Ishikawa (cell line): ENCODE data around the gene MDM2.

GRCh38 chr12:68368090-68368333, 35.9 kb upstream of the MDM1 start:
- RRBS: no CpG with 5 or more reads among the region's 2 CpGs

GRCh38 chr12:68441919-68442767, 110.0 kb upstream of the MDM1 start:
- RRBS: no CpG with 5 or more reads among the region's 10 CpGs

- RRBS: no CpG with 5 or more reads among the region's 1 CpG
These were observed 127.9 kb upstream of the RAP1B start for GRCh38 chr12:68482566-68483345.

- RRBS: no CpG with 5 or more reads among the region's 14 CpGs
These were observed 1.5 kb upstream of the MDM2 start for GRCh38 chr12:68806444-68806937.

DNA sequence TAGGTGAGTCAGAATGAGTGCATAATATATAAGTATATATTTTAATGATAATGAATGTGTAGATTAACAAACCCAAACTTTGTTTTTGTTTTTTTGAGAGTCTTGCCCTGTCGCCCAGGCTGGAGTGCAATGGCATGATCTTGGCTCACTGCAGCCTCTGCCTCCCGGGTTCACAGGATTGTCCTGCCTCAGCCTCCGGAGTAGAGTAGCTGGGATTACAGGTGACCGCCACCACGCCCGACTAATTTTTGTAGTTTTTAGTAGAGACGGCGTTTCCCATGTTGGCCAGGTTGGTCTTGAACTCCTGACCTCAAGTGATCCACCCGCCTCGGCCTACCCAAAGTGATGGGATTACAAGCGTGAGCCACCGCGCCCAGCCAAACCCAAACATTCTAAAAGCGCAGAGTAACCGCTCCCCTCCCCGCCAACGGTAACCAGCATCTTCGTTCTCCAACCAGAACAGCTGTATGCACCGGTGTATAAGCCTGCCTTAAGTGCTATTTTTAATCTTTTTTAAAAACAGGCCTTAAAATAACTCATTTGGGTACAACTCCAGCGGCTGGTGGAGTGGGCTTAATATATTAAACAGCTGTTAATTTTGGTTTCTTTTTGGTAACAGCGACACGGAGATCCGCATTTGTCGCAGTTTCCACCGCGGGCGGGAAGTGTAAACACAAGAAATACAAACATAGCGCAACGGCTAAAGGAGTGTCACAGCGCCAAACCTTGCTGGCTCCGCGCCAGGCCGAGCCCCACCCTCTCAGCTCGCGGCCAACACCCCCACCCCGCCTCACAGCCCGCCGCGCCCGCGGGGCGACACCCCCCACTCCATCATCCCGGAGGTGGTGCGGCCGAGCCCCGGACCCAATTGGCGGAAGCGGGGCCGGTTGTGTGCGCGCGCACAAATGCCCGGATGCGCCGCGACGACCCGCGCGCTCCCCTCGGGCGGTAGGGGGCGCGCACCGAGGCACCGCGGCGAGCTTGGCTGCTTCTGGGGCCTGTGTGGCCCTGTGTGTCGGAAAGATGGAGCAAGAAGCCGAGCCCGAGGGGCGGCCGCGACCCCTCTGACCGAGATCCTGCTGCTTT, at the start of gene MDM2:
TSS of gene MDM2 (plus strand) at position 954 of the 1,086 bp plus-strand sequence.
- RRBS: no CpG with 5 or more reads among the region's 75 CpGs

DNA sequence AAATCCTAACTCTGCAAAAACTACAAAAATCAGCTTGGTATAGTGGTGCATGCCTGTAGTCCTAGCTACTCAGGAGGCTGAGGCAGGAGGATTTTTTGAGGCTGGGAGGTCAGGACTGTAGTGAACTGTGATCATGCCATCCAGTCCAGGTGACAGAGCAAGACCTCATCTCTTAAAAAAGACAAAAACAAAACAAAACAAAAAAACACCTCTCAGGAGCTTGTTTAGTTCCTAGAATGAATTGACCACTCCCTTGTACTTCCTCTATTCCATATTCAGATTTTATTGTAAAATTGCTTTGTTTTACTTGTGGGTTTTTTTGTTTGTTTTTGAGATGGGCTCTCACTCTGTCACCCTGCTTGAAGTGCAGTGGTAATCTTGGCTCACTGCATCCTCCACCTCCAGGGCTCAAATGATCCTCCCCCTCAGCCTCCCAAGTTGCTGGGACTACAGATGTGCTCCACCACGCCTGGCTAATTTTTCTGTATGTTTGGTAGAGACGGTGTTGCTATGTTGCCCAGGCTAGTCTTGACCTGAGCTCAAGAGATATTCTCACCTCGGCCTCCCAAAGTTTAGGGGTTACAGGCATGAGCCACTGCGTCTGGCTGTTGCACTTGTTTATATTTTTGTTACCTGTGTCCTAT, 13.7 kb downstream of the MDM2 start:
- RRBS: no CpG with 5 or more reads among the region's 4 CpGs

- RRBS: no CpG with 5 or more reads among the region's 3 CpGs
These were observed 132.1 kb upstream of the CPM start for GRCh38 chr12:69065077-69065470.

DNA sequence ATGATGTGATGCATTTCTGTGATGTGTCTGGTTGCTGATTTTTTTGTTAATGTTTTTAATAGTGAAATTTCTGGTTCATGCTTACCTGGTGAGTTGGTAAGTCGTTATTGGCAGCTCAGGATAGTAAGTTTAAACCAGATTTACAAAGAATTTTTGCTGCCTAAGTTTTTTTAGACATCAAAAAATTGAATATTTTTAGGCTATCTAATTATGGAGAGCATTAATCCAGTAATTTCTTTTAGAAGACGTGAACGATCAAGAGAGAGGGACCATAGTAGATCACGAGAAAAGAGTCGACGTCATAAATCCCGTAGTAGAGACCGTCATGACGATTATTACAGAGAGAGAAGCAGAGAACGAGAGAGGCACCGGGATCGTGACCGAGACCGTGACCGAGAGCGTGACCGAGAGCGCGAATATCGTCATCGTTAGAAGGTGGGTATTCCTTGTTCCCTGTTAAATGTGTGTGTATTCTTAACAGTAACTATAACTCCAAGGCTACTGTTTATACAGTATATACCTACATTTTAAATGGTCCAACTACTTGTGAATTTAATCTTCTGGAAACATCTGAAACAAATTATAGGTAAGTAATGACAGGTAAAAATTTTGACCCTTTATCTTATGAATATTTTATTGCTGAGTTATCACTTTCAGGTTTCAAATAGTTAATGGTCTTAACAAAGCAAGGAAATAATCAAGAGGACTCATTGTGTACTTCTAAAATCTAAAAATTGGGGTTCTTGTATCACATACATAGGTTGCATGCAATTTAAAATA, 22.9 kb downstream of the CPSF6 start:
- RRBS: no CpG with 5 or more reads among the region's 21 CpGs

GRCh38 chr12:69610193-69610392, 614 bp downstream of the LRRC10 start:
- RRBS: 91% methylated on average over 7 of the region's 9 CpGs

DNA sequence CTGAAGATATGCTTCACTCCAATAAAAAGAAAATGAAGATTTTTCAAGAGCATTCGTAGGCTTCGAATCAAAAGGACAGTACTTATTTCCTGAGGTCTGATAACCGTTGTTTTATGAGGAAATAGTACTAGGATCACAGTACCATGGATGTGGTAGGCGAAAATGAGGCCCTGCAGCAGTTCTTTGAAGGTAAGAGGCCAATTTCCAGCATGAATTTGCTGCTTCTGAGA, 263 bp downstream of the MYRFL start:
- RRBS: no CpG with 5 or more reads among the region's 4 CpGs

- RRBS: no CpG with 5 or more reads among the region's 15 CpGs
These were observed 1.4 kb downstream of the KCNMB4 start for GRCh38 chr12:70367352-70368069.

DNA sequence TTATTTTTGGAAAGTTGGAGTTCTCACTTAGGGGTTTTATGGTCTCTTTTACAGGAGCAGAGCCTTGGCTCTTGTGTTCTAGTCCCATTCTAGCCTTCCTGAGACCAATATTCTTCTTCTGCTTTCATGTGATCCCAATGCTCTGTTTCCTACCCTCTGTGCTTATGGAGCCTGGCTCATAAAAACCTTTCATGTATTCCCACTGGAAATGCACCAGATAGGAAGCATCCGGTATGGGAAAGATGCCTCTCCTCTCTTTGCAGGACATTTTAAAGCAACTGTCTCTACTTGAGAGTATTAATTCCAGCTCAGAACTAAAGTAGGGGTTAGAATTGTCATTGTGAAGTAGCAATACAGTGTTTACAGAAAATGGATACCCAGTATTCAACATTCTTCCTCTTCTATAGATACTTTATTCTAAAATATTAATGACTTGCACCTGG, 4.1 kb upstream of the TSPAN8 start:
- RRBS: no CpG with 5 or more reads among the region's 1 CpG

- RRBS: no CpG with 5 or more reads among the region's 6 CpGs
These were observed 5.5 kb upstream of the TSPAN8 start for GRCh38 chr12:71163193-71163801.

- RRBS: no CpG with 5 or more reads among the region's 1 CpG
These were observed 90.9 kb downstream of the LGR5 start for GRCh38 chr12:71530495-71530962.

DNA sequence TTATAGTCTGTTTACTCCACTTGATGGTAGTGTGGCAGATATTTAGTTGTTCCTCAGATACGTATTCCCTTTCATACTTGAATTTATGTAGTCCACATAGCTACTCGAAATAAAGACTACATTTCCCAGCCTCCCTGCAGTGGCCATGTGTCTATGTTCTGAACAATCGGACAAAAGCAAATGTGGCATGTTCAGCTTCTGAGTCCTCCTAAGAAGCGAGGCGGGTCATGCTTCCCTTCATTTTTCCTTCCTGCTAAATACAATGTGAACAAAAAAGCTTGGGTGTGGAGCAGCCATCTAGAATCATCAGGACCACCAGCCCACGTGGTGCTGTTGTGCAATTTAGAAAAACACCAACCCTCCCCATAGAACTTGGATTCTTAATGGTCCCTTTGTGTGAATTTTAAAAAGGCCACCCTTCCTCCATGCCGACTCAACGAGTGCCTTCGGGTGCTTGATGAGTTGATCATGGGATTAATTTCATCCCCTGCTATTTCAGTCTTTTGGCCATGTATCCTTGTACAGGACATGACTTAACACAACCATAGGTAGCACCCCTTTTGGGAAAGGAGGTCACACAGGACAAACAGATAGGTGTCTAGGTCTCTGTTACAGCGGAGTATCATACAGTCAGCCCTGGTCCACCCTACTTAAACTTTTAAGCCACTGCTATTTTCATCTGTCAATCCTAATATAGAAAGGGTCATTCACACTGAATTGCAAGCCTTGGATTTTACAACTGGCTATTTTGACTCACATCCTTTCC, 60.7 kb downstream of the ZFC3H1 start:
- RRBS: no CpG with 5 or more reads among the region's 10 CpGs

DNA sequence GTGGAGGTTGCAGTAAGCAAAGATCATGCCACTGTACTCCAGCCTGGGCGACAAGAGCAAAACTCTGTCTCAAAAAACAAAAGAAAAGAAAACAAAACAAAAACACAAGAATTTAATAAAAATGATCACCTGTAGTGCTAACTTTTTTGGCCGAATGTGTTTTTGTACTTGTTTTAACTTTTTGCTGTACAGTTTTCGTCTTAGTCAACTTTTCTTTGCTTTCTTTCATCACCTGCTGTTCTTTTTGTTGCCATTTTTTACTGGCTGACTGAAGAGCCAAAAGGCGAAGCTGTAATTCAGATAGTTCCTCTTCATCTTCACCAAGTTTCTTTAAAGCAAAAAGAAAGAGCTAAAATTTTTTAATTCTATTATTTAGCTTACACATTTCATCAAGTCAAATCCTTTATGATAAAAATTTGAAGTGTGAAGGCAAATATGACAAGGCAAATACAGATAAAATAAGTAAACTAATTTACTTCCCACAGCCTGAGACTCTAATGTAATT, 18.8 kb downstream of the ZFC3H1 start:
- RRBS: no CpG with 5 or more reads among the region's 4 CpGs

DNA sequence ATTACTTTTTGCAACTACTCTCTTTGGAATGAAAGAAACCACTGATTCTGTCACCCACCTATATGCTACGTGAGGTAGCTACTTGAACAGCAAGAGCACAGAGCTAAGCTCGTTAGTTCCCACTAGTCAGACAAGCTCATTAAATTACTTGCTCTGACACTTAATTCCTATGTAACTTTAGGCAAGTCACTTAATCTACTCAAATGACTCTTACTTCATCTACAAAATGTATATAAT, 17.0 kb downstream of the ZFC3H1 start:
- RRBS: no CpG with 5 or more reads among the region's 2 CpGs

DNA sequence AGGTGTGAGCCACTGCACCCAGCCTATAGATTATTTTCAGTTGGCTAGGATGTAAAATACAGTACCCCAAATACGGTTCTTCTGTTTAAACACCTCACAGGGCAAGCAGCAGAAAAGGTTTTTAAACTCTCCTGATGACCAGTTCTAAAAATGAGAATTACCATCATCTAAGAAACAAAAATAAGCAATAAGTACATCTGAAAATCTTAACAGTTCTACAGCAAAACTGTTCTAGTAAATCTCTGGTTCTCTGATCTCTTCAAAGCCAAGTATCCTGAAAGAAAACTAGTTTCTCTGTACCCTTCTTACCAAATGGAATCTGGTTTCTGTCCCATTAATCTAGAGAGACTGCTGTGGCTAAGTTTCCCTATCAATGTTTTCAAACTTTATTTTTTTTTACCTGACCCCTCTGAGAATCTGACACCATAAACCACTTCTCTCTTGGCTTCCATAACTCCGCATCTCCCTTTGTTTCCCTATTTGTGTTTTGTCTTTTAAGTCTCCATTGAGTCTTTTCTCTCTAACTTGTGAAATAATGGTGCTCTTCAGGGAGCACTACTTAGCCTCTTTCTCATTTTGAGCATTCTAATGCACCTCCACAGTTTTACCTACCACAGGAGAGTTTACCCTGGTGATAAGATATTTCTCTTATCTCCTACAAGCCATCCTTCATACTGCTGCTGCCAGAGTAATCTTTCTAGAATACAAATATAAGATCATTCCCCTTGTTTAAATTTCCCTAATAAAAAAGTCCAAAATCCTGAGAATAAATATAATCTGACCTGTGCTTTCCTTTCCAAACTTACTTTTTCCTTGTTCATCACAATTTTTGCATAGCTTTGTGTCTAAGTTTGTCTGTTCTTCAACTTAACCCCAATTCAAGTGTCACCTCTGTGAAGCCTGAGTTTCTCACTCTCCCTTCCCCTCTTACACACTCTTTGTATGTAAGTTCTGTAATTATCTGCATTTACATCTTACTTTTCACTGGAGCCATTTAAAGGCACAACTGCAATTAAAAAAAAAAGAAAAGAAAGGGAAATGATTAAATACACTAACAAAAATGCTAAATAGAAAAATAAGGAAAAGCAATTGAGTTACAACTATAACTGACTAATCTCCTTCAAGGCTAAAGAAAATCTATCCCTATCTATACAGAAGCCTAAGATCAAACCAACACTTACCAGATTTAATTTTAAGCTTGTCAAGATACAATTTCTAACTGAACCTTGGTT, 4.7 kb downstream of the ZFC3H1 start:
- RRBS: no CpG with 5 or more reads among the region's 2 CpGs

- RRBS: no CpG with 5 or more reads among the region's 9 CpGs
These were observed 1.5 kb downstream of the ZFC3H1 start for GRCh38 chr12:71661897-71662758.